Skeletal muscle tissue (tissue), 7 donors: ENCODE measurements around a stretch of chr3.

DNA sequence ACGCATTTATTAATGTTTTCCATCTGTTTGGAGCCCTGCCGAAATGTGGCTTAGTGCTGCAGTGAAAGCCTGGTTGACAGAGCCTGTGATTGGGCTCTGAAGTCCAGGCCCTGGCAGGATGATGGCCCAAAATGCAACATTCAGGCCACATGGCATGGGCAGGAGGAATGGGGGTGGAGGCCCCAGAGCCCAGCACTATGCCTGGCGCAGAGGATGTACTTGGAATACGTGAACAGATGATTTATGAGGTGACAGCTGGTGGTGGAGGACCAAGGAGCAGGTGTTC is 37.4 kb downstream of the FAM3D start:
- PRO-cap, 3 experiments = no peak in any of the 3 experiments
- RAMPAGE, long total RNA = no peak
- RRBS, 2 experiments = no CpG with 5 or more reads among the region's 4 CpGs

DNA sequence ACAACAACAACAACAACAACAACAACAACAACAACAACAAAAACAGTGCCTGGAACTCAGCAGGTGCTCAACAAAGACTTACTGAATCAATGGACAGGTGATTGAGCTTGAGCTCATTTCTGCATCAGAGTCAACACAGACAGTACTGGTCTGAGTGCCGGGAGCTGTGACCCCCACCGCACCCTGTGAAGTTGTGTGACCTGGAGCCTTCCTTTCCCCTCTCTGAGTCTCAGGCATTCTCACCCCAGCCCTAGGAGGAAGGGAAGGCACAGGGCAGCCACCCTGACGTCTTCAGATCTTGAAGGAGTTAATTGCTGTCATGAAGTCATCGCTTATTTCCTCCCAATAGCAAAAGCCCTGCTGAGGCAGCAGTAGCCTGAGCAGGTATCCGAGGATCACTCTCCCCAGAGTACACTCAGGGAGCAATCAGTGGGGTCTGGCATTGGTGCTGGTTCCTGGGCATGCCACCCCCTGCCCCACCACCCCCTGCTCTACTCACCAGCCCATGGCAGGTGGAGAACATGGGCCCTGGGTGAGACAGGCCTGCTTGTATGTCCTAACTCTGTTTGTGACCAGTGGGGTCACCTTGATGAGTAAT is 3.2 kb upstream of the FAM3D start:
- PRO-cap, 3 experiments = no peak in any of the 3 experiments
- RAMPAGE, long total RNA = no peak
- RRBS, 2 experiments = no CpG with 5 or more reads among the region's 5 CpGs

GRCh38 chr3:60213172-60213844 is 1037.9 kb downstream of the FHIT start:
- PRO-cap, 3 experiments = no peak in any of the 3 experiments
- RAMPAGE, long total RNA = no peak
- RRBS, 2 experiments = no CpG with 5 or more reads among the region's 4 CpGs

GRCh38 chr3:60360600-60361576 is 890.4 kb downstream of the FHIT start:
- PRO-cap, 3 experiments = no peak in any of the 3 experiments
- RAMPAGE, long total RNA = no peak
- RRBS, 2 experiments = no CpG with 5 or more reads among the region's 9 CpGs

- PRO-cap, 3 experiments = no peak in any of the 3 experiments
- RAMPAGE, long total RNA = no peak
- RRBS, 2 experiments = no CpG with 5 or more reads among the region's 6 CpGs
Observed at GRCh38 chr3:60420870-60421671, 830.2 kb downstream of the FHIT start.

GRCh38 chr3:60426613-60427073 is 824.6 kb downstream of the FHIT start:
- PRO-cap, 3 experiments = no peak in any of the 3 experiments
- RAMPAGE, long total RNA = no peak
- RRBS, 2 experiments = no CpG with 5 or more reads among the region's 5 CpGs

- PRO-cap, 3 experiments = no peak in any of the 3 experiments
- RAMPAGE, long total RNA = no peak
- RRBS, 2 experiments = no CpG with 5 or more reads among the region's 2 CpGs
Observed at GRCh38 chr3:60467165-60467919, 783.9 kb downstream of the FHIT start.

DNA sequence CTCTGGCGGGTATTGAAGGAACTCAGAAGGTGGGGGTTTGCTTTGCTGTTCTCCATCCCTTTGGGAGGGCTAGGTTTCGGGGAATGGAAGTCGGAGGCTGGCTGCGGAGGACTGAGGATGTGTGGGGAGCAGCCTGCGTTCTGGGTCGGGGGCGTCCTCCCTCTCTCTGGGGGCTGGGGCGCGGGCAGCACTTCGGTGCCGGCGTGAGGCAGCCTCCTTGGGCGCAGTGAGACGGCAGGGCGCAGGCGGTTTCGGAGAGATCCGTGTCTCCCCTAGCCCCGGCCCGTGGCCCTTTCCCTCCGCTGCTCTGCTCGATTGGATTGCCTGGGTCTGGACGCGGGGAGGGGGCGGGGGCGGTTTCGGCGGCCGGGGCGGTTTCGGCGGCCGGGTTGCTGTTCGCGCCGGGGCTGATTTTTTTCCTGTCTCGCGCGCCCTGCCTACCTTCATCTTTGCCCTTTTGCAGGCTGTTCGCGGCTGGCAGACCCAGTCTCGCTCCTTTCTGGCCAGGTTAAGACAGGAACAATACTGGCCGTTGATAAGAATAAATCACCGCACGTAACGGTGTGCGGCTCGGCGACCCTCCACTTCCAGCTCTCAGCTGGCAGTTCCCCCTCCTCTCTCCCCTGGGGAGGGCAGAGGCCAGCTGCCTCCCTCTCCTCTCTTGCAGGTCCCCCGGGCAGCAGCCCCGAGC is 1.6 kb downstream of the PTPRG start:
- PRO-cap, 3 experiments = peak in 3 of 3 experiments; most common plus-strand start position 411 of the sequence (in 1); most common minus-strand start position 304 of the sequence (in 1)
- RAMPAGE, long total RNA = no peak
- RRBS, 2 experiments = 2 to 3% methylated on average over 17 to 20 of the region's 51 CpGs

GRCh38 chr3:61637147-61637980 is 76.0 kb downstream of the PTPRG start:
- PRO-cap, 3 experiments = no peak in any of the 3 experiments
- RAMPAGE, long total RNA = no peak
- RRBS, 2 experiments = 9 to 22% methylated on average over 2 of the region's 14 CpGs

- PRO-cap, 3 experiments = no peak in any of the 3 experiments
- RAMPAGE, long total RNA = no peak
- RRBS, 2 experiments = no CpG with 5 or more reads among the region's 13 CpGs
Observed at GRCh38 chr3:61688151-61688720, 126.9 kb downstream of the PTPRG start.

DNA sequence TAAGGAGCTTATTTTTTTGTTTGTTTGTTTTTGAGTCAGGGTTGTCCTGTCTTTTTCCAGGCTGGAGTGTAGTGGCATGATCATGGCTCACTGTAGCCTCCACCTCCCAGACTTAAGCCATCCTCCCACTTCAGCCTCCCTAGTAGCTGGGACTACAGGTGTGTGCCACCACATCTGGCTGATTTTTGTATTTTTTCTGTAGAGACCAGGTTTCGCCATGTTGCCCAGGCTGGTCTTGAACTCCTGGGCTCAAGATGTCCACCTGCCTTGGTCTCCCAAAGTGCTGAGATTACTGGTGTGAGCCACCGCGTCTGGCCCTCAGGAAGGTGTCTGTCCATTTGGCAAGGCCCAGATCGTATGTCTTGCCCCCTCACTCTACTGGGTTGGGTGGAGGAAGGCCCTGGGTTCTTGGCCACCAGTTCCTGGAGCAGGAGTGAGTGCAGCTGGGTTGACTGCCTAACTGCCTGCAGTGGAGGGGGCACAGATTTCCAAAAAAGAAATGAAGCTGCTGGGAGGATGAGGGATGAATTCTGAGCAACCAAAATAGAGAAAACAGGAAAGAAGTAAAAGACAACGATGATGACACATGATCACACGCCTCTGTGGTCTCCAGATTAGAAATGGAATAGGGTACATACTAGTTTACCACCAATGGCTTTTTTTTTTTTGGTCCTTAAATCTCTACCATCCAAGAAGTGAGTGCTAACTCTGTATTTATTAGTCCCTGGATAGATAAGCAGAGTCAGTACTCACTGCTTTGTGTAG is 154.0 kb downstream of the PTPRG start:
- PRO-cap, 3 experiments = no peak in any of the 3 experiments
- RAMPAGE, long total RNA = no peak
- RRBS, 2 experiments = no CpG with 5 or more reads among the region's 6 CpGs

GRCh38 chr3:61783467-61784141 is 222.2 kb downstream of the PTPRG start:
- PRO-cap, 3 experiments = no peak in any of the 3 experiments
- RAMPAGE, long total RNA = no peak
- RRBS, 2 experiments = no CpG with 5 or more reads among the region's 4 CpGs

GRCh38 chr3:61923975-61924587 is 362.7 kb downstream of the PTPRG start:
- PRO-cap, 3 experiments = peak in 1 of 3 experiments; most common plus-strand start chr3:61924343 (in 1); most common minus-strand start chr3:61924188 (in 1)
- RAMPAGE, long total RNA = no peak
- RRBS, 2 experiments = no CpG with 5 or more reads among the region's 5 CpGs

- PRO-cap, 3 experiments = no peak in any of the 3 experiments
- RAMPAGE, long total RNA = no peak
- RRBS, 2 experiments = no CpG with 5 or more reads among the region's 8 CpGs
Observed at GRCh38 chr3:62940839-62941536, 65.8 kb upstream of the CADPS start.

GRCh38 chr3:62950160-62950675 is 75.0 kb upstream of the CADPS start:
- PRO-cap, 3 experiments = no peak in any of the 3 experiments
- RAMPAGE, long total RNA = no peak
- RRBS, 2 experiments = no CpG with 5 or more reads among the region's 5 CpGs

GRCh38 chr3:63051925-63052410 is 176.8 kb upstream of the CADPS start:
- PRO-cap, 3 experiments = no peak in any of the 3 experiments
- RAMPAGE, long total RNA = no peak
- RRBS, 2 experiments = no CpG with 5 or more reads among the region's 5 CpGs

DNA sequence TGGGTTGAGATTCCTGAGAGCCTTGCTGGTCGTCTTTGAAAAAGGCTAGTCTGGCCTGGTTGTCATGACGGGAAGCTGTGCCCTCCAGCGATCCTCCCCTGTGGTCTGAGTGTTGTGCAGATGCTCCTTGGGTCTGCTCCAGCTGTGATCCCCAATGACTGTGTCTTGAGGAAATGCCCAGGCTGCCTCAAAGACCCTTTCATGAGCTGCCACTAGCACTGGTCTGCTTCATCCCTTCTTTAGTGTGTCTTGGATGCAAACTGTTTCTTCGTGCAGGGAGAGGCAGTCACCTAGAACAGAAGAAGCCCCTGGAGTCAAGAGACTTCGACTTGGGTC is 110.9 kb upstream of the SYNPR start:
- PRO-cap, 3 experiments = no peak in any of the 3 experiments
- RAMPAGE, long total RNA = no peak
- RRBS, 2 experiments = no CpG with 5 or more reads among the region's 5 CpGs

GRCh38 chr3:63967387-63968657 is 55.5 kb downstream of the PSMD6 start:
- PRO-cap, 3 experiments = no peak in any of the 3 experiments
- RAMPAGE, long total RNA = no peak
- RRBS, 2 experiments = no CpG with 5 or more reads among the region's 12 CpGs

DNA sequence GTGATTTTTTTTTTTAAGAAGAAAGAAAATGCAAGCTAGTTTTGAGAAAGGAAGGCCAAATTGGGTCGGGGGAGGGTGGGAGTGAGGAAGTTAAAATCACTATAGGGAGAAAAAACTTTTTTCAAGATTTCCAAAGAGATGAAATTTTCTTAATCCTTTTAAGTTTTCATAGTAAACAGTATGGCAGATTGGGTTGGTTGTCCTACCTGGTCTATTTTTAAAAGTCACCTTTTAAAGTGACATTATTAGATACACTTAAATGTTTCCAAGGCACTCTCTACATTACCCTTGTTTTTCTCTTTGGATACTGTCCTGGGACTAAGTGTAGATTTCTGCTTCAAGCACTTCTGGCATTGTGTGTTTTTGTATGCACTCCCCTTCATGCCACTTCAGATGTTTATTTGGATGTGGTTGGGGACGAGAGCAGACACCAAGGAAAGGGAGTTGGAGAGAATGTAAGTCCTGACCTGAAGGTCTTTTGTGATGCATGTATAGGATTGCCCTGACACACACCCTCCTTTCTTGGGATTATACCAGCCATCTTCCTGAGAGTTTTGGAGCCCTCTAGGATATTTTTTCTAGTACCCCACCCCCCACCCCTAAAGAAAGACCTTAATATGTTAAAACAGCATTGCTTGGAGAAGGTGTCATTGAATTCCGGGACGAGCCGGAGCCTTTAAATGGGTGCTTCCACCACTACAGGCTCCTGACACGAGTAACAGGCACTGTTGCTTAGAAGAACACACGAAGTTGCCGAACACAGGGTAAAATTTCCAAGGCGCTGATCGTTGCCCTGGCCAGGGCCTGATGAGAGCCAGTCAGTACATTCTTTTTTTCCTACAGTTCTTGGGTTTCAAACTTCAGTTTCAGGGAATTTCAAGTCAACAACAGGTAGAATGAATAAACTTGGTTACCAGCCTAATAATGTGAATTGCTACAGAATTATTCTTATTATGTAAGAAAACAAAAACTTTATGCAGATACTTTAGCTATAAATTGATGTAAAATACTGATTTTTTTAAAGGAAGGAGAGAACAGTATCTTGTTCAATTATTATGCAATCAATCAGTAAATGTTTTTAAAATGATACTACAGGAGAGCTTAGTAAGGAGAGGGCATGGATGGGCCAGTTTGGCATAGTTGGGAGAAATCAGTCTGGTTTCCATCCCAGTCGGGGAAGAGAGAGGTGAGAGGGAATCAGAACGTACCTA is 22.7 kb downstream of the PSMD6 start:
- PRO-cap, 3 experiments = no peak in any of the 3 experiments
- RAMPAGE, long total RNA = no peak
- RRBS, 2 experiments = no CpG with 5 or more reads among the region's 12 CpGs

- PRO-cap, 3 experiments = no peak in any of the 3 experiments
- RAMPAGE, long total RNA = no peak
- RRBS, 2 experiments = no CpG with 5 or more reads among the region's 2 CpGs
Observed at GRCh38 chr3:64010621-64011050, 12.7 kb downstream of the PSMD6 start.